ENCODE measurements around the genes OR2A14 and TPK1.

- PRO-cap = no peak
These were observed 847 bp downstream of the ZYX start for GRCh38 chr7:143381803-143382580.

DNA sequence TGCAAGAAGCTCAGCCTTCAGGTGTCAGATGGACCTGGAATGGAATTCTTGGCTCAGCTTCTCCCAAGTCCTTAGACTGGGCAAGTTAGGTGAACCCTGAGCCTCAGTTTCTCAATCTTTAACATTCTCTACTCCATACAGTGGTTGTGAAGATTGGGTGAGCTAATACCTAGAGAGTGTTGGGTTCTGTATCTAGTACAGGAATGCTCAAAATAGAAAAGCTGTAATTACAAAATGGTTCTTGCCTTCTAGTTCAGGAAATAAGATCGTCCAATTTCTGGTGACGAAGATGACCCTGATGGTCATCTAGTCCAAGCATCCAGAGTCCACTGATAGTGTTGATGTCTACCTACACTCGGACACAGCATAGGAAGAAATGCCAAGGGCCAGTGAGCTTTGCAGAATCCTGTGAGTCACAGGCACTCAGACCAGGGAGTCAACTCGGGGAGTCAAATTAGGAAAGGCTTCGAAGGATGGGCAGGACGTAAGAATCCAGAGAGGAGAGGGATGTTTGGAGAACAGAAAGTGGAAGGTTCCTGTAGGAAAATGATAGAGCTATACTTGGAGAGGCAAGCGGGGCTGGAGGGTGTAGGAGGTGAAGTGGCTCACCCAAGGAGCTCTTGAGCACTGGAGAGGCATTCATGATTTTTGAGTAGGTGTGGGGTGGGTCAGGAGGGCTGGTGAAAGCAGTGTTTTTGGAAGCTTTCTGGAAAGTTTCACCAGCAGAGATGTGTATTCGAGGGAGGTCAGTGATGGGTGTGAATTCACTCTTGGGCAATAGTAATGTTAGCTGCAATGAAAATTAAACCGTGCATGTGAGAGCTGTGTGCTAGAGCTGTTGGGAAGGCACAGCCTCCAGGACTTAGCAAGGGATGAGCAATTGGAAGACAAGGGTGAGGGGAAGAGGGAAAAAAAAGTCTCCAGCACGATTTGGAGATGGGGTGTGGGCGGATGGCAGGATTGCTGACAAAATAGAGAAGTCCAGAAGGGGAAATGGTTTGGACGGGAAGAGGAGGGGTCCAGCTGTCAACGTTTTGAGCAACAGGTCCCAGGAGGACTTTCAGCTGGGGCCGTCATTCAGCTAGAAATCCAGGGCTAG is 3.0 kb downstream of the ZYX start:
- PRO-cap = no peak

DNA sequence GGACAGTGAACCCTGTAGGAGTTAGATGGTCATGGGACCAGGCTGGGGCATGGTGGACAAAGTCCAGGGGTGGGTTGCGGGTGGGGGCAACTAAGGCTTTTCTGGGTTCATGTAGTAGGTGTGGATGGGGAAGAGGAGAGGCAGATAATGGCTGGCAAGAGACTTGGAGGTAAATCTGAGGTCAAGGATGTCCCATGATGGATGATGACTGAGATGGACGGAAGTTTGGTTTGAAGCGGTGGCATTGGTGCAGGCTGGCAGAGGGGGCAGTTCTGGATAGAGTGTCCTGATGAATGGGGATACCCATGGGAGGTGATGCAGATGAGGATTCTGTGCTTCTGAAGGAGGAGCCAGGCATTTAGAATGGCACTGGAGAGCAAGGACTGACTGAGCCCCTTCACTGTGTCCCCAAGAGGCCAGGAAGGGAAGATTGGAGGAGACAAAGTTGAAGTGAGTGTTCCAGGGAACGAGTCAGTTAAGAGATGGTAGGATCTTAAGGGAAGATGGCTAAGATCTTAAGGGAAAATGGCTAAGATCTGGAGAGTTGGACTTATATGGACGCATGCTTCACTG is 5.6 kb downstream of the ZYX start:
- PRO-cap = no peak

- PRO-cap = no peak
These were observed 7.1 kb upstream of the EPHA1 start for GRCh38 chr7:143415634-143416344.

- PRO-cap = unidirectional peak, minus-strand start at chr7:143485662
These were observed 7.8 kb downstream of the TAS2R41 start for GRCh38 chr7:143485461-143485822.

GRCh38 chr7:143491954-143492242 is 14.2 kb downstream of the TAS2R41 start:
- PRO-cap = no peak

DNA sequence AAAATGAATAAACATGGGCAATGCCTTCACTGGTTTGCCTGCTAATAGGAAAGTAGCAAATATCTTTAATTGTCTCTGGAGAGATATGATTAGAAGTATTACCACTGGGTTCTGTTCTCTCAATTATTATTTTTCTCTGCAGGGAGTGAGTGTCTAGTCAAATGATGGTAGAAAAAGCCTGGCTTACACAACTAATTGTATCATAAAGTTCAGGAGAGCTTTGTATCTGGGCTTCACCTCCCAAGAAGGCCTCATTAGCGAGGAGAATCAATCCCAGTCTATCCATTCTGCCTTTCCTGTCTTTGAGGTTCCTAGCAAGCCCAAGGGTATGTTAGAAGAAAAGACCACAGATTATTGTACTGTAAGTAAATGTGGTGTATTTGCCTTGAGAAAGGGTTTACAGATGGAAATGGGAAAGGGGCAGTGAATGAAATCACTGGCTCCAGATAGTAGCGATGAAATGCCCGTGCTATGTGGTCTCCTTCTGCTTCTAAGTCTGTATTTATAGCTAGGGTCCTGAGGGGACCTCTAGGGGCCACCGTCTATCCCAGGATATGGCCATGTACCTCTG is at the start of gene OR2A14:
Gene OR2A14 (plus strand): TSS at position 273 of the 571 bp plus-strand sequence.
- PRO-cap = no peak

DNA sequence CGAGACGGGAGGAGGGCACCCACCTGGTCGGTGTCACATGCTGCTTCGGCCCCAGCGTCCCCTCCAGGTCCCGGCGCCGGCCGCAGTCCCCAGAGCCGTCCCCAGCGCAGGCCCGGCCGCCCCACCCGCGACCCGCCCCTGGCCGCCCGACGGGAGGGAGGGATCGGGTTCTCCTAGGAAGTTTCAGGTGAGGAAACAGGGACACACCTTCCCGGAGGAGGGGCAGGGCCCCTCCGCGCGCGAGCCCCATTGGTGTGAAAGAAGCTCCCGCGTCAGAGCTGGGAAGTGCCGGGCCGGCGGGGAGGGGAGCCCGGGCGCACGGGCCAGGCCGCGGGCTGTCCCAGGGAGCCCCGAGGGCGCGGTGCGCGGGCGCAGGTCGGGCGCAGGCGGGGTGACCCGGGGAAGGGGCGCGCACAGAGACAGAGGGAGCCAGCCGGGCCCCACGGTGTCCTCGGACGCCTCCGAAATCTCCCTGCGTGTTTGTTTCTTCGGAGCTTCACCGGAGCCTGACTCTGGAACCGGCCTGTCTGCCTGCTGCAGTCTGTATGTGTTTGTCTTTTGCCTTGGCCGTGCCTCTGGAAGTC is 18.0 kb upstream of the OR2A1 start:
- PRO-cap = no peak

DNA sequence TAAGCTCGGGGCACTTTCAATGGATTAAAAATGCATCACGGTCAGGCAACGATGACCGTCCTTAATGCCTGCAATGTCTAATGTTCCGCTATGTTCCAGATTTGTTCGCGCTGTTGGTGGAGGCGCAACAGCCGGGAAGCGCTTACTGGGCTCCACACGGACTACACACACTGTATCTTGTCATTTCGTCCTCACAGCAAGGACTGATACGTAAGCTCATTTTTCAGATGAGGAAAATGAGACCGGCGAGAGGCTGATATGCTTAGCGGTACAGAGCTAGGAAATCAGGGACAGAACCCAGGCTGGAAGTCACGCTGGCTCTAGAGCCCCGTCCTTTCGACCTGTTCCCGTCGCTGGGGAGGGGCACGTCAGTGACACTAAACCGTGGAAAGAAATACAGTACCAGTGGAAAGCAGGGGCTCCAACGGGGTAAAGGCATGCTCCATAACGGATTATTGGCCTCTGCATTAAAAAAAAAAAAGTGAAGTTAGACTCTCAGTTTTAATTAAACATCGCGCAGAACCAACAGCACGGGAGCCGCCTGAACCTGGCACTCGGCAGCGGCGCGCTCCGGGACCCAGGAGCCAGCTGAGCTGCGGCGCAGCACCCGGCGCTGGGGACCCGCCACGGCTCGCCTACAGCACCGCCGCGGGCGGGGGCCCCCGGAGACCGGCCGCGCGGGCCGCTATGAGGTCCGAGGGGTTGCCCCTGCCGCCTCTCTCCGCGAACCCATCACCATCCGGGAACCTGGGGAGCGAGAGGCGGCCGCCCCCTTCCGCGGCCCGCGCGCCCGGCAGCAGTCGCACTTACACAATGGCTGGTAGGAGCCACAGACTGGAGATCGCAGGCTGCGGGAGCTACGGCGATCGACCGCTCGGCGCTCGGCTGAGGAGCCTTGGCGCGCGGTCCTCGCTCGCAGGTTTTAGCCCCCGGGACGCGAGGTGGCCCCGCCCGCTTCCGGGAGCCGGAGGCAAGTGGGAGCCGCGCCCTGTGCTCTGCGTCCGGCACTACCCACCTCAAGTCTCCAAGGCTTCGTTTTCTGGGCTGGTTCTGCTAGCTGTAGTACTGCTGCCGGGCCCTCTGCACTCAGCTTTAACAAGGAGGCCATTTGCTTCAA is at the start of gene TPK1:
Gene TPK1 (minus strand): TSS at position 897 of the 1,117 bp plus-strand sequence.
- PRO-cap = bidirectional peak, plus-strand start at position 91 of the sequence, minus-strand start at position 72 of the sequence; bidirectional peak, plus-strand start at position 964 of the sequence, minus-strand start at position 815 of the sequence

- PRO-cap = unidirectional peak, minus-strand start at chr7:145587840
These were observed 528.9 kb upstream of the CNTNAP2 start for GRCh38 chr7:145587681-145588068.

DNA sequence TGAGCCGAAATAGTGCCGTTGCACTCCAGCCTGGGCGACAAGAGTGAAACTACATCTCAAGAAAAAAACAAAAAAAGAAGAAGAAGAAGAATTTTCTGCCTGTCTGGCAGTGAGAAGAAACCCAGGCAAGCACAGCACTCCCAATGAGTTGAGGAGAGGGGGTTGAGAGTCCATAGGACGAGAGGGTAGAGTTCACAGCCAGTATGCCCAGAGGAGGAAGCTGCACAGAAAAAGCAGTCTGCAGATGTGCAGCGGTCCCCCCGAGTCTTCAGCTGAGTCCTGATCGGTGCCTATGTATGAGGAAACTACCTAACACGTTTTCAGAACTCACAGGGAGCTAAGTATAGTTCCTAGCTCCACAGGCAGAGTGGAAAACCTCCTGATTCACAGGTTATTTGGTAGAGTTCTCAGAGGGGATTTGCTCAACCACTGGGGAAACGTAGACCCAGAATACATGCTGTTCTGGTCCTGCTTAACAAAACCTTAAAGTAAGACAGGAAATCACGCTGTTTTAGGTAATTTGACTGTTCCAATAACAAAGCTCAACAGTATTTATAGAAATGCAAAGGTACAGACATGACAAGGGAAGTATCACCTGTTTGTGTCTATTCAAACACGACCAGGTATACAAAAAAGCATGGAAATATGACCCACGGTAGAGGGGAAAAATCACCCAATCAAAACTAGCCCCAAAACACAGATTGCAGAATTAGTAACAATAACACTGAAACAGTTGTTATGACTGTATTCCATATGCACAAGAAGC is 271.2 kb upstream of the CNTNAP2 start:
- PRO-cap = unidirectional peak, minus-strand start at position 270 of the sequence

- PRO-cap = no peak
These were observed 97.4 kb upstream of the CNTNAP2 start for GRCh38 chr7:146018877-146019948.

- PRO-cap = no peak
These were observed 286.0 kb upstream of the C7orf33 start for GRCh38 chr7:148304503-148304979.

- PRO-cap = no peak
These were observed 30.2 kb downstream of the C7orf33 start for GRCh38 chr7:148620533-148621415.

- PRO-cap = no peak
These were observed 10.1 kb upstream of the CUL1 start for GRCh38 chr7:148688540-148689113.

- PRO-cap = no peak
These were observed 73.8 kb downstream of the CUL1 start for GRCh38 chr7:148772463-148773034.

- PRO-cap = no peak
These were observed 74.6 kb downstream of the CUL1 start for GRCh38 chr7:148773229-148773801.

GRCh38 chr7:149205610-149206494 is 10.5 kb downstream of the ZNF282 start:
- PRO-cap = no peak

DNA sequence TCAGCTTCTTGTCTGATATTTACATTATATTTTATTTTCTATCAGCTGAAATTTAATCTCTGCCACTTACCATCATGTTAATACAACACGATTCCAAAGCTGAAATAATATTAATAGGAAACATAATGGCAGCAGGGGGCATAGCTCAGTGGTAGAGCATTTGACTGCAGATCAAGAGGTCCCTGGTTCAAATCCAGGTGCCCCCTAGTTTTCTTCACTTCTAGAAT is 48.0 kb downstream of the ZNF783 start:
- PRO-cap = no peak

DNA sequence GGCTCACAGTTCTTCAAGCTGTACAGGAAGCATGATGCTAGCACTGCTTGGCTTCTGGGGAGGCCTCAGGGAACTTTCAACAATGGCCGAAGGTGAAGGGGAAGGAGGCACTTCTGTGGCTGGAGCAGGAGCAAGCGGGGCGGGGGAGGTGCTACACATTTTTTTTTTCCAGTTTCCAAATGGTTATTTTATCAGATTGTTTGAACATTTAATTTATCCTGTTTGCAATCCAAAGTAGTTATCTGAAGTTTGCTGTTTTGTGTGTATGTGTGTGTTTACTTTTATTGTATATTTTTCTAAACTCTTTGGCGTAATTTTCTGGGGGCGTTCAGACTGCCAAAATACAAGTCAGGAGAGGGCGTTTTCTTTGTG is 58.4 kb downstream of the ZNF783 start:
- PRO-cap = no peak